Measurements from ENCODE around the gene TST.

GRCh38 chr22:36409755-36410751 is 22.3 kb upstream of the MYH9 start:
- PRO-cap, 7 experiments: peak in 3 of 7 experiments; most common plus-strand start chr22:36410258 (in 1); most common minus-strand start chr22:36410135 (in 2)

GRCh38 chr22:36442504-36442820 is 39.0 kb downstream of the TXN2 start:
- PRO-cap, 7 experiments: no peak in any of the 7 experiments

- PRO-cap, 7 experiments: no peak in any of the 7 experiments
Observed at GRCh38 chr22:36516423-36516642, 9.5 kb upstream of the FOXRED2 start.

DNA sequence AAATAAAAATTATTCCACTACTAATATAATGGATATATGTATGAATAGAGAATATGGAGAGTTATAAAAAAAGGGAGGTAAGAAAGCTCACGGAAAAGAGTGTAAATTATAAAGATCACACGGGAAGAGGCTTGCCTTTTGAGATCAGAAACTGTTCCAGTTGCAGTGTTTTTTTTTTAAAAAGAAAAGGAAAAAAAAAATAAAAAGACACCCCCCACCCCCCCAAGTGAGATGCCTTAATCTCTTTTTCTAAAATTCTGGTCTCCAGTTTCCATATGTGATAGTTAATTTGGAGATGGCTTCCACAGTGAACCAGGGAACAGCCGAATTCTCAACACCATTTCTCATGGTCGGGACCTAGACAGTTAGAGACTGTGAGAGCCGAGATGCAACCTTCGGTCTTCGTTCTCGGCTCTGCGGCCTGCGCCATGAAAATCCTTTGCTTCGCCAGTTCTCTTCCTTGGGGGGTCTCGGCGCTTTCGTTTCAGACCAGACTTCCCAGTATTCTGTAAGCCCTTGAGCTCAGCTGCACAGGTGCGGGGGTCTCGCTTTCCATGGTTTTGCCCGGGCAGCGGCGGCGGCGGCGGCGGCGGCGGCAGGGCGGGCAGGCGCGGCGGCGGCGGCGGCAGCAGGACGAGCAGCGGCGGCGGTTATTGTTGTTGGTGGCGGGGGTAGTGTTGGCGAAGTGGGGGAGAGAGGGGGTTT is 732 bp downstream of the CACNG2 start:
- PRO-cap, 7 experiments: no peak in any of the 7 experiments

DNA sequence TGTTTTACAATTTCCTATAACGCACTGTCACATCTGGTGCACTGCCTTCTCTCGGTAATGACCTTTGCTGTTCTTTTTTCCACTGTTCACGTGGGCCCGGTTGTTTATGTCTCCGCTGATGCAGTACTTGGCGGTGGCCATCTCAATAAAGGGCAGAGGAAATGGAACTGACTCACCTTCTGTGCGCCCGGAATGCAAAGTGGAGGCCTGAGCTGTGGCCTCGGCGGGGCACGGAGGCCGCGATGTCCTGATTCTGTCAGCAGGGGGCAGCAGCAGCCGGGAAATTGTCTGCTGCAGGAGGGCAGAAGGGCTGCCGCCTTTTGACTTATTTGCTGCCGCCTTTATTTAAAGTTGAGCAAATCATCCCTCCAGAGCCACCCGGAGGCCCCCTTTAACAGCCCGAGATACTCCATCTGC is 6.0 kb upstream of the IFT27 start:
- PRO-cap, 7 experiments: no peak in any of the 7 experiments

DNA sequence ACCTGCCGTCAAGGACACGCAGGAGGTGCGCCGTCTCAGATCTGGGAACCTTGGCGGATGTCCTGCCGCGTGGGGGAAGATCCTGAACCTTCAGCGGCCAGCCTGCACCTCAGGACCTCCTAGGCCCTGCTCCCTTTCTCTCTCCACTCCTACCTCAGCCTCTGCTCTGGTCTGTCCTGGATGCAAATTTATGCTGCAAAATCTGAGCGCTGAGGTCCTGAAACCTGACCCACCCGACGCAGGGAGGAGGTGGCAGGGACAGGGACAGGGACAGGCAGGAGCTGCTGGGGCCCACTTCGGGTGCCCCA is 473 bp upstream of the PVALB start:
- PRO-cap, 7 experiments: no peak in any of the 7 experiments

DNA sequence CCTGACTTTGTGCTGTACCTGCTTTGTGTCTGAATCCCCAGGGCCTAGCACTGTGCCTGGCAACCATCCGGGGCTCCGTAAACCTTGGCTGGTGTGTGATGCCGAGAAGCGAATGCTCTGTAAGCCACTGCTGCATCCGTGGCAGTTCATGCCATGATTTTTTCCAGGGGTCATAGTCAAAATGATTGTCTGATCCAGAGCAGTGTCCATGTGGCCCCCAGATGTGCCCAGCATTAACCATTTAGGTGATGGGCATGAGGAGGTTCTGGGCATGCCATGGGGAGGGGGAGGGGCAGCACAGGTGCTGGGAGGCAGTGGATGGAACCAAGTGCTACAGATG is 14.2 kb upstream of the NCF4 start:
- PRO-cap, 7 experiments: no peak in any of the 7 experiments

DNA sequence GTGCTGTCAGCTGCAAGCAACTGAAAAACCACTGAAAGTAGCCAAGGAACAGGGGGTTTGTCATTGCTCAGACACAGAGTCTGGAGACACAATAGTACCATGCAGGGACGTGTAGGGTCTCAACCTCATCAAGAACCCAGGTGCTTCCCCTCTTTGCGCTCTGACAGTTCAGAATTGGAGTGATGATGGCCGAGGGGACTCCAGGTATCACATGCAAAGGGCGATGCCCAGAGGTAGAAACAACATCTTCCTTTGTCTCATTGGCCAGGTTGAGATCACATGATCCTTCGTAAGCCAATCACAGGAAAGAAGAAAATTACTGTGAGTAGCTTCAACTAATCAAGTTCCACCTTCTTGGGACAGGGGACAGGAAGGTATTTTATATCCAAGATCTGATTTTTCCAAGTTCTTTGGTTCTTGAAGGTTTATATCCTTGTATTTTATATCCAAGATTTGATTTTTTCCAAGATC is 11.6 kb upstream of the CSF2RB start:
- PRO-cap, 7 experiments: no peak in any of the 7 experiments

- PRO-cap, 7 experiments: no peak in any of the 7 experiments
Observed at GRCh38 chr22:37010770-37011469, 3.3 kb upstream of the TEX33 start.

- PRO-cap, 7 experiments: peak in 3 of 7 experiments; most common minus-strand start chr22:37019447 (in 3)
Observed at GRCh38 chr22:37019196-37019649, at the start of gene TST. Gene TST (minus strand): TSS chr22:37019447.

- PRO-cap, 7 experiments: no peak in any of the 7 experiments
Observed at GRCh38 chr22:37023709-37024248, 4.2 kb downstream of the MPST start.

- PRO-cap, 7 experiments: no peak in any of the 7 experiments
Observed at GRCh38 chr22:37032401-37033468, 13.2 kb downstream of the MPST start.

DNA sequence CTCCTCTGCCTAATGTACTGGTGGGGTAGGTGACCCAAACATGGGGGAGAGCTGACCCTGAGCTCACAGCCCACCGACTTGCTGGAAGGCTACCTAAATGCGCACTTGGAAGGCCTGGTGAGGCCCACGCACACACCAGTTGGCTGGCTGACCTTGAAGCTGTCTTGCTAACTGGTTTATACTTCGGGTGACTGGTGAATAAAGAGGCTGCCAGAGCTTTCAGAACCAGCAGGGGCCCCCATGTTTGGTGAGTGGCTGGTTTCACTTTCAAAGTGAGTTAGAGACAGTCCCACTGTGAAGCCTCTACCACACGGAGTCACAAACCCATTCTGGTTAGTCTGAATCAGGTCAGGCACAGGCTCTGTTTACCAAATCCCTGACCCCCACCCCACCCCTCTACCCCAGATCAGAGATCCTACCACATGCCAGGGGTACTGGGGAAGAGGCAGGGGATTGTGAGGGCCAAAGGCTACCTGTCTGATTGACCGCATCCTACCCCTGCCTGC is 12.7 kb upstream of the IL2RB start:
- PRO-cap, 7 experiments: peak in 7 of 7 experiments; most common plus-strand start position 286 of the sequence (in 7); most common minus-strand start position 173 of the sequence (in 3)

DNA sequence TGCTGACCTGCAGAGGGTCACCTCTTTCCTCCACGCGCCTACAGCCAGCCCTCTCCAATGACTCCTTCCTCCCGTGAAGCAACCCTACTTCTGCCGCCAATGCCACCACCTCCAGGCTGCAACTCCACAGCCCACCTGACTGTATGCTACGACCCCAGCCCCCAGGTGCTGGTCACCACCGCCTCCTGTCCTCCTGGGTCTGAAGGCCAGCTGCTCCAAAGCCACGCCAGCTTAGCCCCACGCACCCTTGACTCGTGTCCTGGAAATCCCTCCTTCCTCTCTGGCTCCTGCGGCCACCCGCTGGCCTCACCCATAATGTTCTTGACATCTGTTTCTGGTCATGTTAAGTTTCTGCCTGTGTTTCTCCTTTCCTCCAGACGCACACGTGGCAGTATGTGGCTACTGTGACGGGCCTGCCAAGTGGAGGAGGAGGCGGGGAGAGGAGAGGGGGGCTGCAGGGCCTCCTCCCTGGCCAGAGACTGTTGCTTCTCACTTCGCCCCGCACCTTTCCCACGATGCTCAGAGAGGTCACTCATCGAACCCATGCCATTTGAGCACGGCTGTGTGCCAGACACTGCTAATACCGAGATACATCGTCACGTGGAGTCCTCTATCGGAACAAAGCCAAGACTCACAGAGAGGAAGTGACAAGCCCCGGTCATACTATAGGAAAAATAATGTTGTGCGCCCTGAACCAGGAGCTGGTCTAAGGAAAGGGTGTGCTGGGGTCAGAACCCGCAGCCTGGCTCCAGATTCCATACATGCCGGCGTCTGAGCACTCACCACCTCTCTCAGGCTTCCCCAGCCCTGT is 11.6 kb downstream of the C1QTNF6 start:
- PRO-cap, 7 experiments: no peak in any of the 7 experiments

DNA sequence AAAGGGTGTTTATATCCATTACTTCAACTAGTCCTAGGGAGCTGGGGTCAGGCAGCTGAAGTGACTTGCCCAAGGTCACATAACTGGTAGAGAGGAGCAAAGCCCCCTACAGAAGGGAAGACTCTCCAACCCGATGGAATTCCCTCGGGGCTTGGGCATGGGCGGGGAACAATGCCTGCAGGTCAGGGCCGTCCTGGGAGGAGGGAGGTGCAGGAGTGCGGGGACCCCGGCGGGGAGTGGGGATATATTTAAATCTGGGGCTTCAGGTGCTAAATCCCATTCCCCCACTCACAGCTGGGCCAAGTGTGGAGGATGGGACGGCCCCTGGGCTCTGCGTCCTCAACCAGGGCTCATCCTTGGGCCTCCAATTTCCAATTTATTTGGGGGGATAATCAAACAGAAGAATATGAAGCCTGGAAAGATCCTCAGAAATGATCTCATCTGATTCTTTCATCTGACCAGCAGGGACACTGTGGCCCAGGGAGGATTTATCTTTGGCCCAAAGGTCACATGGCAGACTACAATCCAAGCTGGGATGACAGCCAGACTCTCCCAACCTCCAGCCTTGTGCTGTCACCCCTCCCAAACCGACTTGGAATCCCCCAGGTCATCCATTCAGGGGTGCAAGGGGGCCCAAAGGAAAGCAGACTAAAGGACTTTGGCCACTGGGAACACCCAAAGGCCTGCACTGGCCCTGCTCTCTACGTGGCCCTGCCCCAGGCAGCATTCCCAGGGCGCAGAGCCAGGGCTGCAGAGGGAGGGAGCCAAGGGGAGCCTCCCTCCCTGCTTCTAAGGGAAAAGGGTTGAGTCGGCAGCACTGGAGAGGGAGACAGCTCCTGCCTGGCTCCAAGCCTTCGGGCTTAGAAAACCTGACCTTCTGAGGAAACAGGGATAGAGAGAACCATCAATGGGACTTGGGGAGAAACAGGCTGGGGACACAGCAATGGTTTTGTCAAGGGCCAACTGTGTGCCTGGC is 8.8 kb upstream of the C1QTNF6 start:
- PRO-cap, 7 experiments: no peak in any of the 7 experiments

GRCh38 chr22:37370068-37371160 is 56.9 kb downstream of the ELFN2 start:
- PRO-cap, 7 experiments: no peak in any of the 7 experiments

DNA sequence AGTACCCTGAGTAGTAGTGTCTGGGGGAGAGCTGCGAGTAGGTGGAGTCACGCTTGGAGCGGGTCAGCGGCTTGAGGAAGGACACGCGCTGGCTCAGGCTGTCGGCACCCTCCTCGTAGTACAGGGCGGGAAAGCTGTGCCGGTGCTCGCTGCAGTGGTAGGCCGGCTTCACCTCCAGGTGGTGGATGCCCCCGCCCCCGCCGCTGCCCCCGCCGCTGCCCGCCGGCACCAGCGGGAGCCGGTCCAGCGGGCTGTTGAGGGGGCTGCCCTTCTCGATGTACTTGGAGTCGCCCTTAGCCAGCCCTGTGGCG is 54.1 kb downstream of the ELFN2 start:
- PRO-cap, 7 experiments: no peak in any of the 7 experiments

DNA sequence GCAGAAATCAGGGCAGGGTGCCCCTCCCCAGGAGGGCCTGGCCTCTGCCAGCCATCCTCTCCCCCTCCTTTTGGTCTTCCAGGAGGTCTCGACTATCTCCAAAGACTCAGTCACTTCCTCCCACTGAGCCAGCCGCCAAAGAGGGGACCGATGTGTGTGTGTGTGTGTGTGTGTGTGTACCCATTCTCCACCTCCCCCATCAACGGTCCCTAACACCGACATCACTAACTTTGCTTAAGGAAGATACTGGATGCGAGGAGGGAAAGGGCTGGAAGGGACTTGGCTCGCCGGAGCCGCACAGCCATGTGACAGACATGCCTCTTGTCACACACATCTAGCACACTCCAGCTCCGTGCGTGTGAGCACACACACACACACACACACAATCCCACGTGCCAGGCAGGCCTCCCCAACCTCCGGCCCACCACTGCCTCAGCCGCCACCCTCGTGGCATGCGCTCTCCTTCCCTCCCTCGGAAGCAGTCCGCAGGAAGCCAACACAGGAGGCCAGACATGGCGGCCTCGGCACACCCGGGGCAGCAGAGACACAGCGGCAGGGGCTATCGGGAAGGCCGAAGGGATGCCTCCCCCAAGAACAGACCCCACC is 1.3 kb downstream of the MFNG start:
- PRO-cap, 7 experiments: peak in 7 of 7 experiments; most common plus-strand start position 478 of the sequence (in 5); most common minus-strand start position 456 of the sequence (in 3)

DNA sequence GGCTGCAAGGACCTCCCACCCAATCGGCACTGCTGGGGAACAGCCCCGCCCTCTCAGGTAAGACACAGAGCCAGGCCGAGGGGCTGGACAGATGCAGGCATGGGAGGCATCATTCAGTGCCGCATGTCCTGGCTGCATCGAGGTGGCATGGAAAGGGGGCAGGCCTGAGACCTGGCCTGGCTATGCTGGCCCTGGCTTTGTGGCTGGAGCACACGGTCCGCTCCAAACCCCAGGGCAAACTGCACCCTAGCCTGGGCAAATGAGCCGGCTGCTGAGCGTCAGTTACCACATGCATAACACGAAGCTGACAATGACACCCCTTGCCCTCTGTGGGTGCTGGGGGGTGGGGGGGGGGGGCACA is 12.4 kb upstream of the MFNG start:
- PRO-cap, 7 experiments: no peak in any of the 7 experiments

GRCh38 chr22:37502268-37503168 is 16.3 kb upstream of the MFNG start:
- PRO-cap, 7 experiments: no peak in any of the 7 experiments